ENCODE data around the gene COASY.

GRCh38 chr17:42554148-42555237 is 1.8 kb downstream of the HSD17B1 start:
- RRBS, 2 experiments = 3% methylated on average over 28 to 29 of the region's 89 CpGs
CAGE:
- cytosol, long polyA minus RNA = start-site peak on the minus strand at chr17:42554732-42554736, 152 reads
- cytosol, long polyA plus RNA = start-site peak on the plus strand at chr17:42554372-42554424, 13 and 16 reads in 2 replicates
- long polyA plus RNA = start-site peak on the minus strand at chr17:42554687-42554744, 145 and 221 reads in 2 replicates
- nucleus, long polyA minus RNA = no peak
- nucleus, long polyA plus RNA = start-site peak on the minus strand at chr17:42554685-42554738, 191 and 223 reads in 2 replicates

- RRBS, 2 experiments = no CpG with 5 or more reads among the region's 25 CpGs
CAGE:
- cytosol, long polyA minus RNA = start-site peak on the plus strand at chr17:42562170-42562205, 427 reads
- cytosol, long polyA plus RNA = start-site peak on the plus strand at chr17:42562134-42562205, 791 and 949 reads in 2 replicates
- long polyA plus RNA = start-site peak on the plus strand at chr17:42562124-42562211, 1,626 and 2,069 reads in 2 replicates
- nucleus, long polyA minus RNA = no peak
- nucleus, long polyA plus RNA = start-site peak on the minus strand at chr17:42562006-42562030, 21 and 16 reads in 2 replicates; start-site peak on the plus strand at chr17:42562124-42562204, 943 and 1,732 reads in 2 replicates
These were observed at the start of gene COASY for GRCh38 chr17:42561792-42562241. COASY (plus strand) TSS chr17:42562148.

DNA sequence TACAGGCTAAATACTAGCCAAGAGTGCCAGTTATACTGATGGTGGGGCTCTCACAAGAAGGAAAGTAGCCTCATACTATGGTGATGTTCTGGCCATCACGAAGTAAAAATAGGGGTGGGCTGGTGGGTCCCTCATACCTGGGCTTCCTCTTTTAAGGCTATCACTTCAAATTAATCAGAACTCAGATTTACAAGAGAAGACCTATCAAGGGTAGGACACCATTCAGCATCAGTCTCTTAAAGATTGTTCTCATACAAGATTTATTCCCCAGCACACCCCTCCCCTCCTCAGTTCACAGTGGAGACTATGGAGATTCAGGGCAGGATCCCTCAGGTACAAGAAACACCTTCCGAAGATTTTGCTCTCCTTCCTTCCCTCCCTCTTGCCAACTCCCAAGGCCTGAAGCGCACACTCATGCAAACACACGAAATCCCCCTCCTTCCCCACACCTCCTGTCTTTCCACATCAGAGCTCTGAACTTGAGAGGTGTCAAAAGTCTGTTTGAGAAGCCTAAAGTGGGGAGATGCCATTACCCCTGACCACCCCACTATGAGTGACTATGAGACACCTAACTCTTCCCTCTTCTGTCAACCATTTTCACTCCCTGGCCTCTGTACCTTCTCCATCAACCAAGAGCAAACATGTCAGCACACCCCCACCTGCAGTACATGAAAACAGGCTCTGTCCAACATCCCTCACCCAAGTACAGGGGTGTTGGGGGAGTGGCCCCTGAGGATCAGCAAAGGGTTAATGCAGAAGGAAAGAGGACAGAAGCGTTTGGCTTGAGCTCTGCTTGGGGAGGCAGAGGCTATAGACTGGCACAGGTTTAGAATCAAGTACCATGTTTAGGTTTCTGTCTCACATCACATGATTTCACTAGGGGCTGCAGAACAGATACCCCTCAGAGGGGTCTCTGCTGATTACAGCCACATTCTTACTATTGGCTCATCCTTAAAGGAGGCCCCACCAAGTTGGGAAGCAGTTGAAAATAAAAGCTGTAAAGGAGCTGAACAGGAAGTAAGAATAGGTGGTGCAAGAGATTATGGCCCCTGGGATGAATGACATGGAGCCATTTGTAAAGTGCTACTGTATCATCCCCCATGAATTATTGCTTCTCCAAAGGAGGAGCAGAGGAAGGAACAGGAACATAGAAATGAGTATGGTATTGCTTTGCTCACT is 2.1 kb upstream of the PSMC3IP start:
- RRBS, 2 experiments = no CpG with 5 or more reads among the region's 5 CpGs
CAGE:
- cytosol, long polyA minus RNA = no peak
- cytosol, long polyA plus RNA = no peak
- long polyA plus RNA = no peak
- nucleus, long polyA minus RNA = no peak
- nucleus, long polyA plus RNA = no peak

DNA sequence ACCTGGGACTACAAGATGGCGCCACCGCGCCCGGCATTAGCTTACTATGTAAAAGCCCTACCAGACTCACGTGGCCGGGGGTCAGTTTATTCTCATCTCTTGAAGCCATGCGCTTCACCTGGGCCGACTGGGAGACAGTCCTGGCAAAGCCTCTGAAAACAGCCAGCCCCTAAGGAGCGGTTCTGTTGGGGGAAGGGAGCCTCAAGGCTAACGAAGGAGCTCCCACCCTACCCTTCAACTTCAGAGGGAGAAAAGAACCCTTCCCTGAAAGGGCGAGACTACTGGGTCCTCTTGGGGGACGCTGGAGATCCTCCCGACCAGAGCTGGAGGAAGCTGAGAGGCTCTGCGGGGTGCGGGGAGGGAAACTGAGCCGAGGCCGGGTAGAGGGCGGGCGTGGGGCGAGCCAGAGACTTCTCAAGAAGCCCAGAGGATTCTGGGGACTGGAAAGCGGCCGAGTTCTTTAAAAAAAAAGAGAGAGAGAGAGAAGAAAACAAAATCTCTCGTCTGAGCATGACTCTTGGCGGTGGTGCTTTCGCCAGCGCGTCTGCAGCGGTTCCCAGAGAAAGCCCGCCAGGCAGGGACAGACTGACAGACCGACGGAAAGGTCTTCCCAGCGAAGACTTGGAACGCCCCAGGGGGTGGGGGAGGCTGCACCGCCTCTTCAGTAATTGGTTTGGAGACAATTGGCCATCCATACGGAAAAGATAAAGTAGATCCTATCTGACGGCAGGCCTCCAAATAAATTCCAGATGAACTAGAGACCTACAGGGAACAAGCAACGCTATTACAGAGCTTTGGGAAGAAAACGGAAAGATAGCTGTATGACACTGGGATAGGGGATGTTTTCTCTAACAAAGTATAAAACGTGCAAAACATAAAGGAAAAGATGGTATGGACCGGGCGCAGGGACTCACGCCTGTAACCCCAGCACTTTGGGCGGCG is 5.5 kb upstream of the TUBG2 start:
- RRBS, 2 experiments = 91 to 93% methylated on average over 2 to 3 of the region's 44 CpGs
CAGE:
- cytosol, long polyA minus RNA = no peak
- cytosol, long polyA plus RNA = no peak
- long polyA plus RNA = no peak
- nucleus, long polyA minus RNA = no peak
- nucleus, long polyA plus RNA = no peak

DNA sequence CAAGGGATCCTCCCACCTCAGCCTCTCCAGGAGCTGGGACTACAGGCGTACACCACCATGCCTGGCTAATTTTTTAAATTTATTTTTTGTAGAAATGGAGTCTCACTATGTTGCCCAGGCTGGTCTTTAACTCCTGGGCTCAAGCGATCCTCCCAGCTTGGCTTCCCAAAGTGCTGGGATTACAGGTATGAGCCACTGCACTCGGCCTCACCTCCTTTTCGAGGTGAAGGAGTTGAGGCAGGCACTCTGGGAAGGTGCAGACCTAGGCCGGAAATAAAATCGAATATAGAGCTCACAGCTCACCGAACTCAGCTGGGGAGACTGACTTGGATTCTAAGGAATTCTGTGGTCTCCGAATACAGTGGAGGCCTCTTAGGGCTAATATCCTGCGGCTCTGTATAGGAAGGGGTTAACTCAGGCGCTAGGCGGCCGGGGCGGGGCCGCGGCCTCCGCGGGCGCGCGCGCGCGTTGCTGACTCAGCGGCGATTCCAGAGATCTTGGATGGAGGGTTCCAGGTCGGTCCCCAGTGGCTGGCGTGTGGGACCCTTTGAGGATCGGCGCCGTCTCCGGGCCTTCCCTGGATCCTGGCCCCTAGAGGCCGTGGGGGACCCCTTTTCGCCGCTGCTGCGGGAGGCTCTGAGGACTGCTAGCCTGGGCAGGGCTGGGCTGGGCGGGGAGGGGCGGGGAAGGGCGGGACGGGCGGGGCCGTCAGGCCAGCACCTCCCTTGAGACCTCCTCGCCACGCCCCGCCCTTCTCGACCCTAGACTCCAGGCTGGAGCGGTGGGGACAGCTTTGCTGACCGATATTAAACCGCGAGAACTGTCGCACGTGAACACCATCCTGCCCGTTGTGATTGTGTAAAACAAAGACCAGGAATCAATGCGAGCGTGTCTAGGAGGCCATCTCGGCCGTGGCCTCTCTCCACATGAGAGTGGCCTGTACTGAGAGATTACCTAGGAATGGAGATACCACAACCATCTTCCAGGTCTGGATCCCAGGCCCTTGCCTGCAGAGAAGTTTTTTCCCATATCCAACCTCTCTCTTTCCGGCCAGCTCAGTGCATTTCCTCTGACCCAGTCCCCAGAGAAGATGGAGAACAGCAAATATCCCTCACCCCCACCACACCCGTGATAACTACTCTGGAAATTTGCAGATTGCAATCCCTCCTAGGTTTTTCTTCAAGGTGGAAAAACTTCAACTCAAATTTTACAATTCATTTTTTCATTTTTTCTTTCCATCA is 1.3 kb upstream of the PLEKHH3 start:
- RRBS, 2 experiments = no CpG with 5 or more reads among the region's 58 CpGs
CAGE:
- cytosol, long polyA minus RNA = no peak
- cytosol, long polyA plus RNA = no peak
- long polyA plus RNA = no peak
- nucleus, long polyA minus RNA = no peak
- nucleus, long polyA plus RNA = no peak

- RRBS, 2 experiments = 96 to 98% methylated on average over 3 of the region's 29 CpGs
CAGE:
- cytosol, long polyA minus RNA = no peak
- cytosol, long polyA plus RNA = no peak
- long polyA plus RNA = no peak
- nucleus, long polyA minus RNA = no peak
- nucleus, long polyA plus RNA = no peak
These were observed 1.3 kb downstream of the CNTNAP1 start for GRCh38 chr17:42683473-42684118.

- RRBS, 2 experiments = no CpG with 5 or more reads among the region's 8 CpGs
CAGE:
- cytosol, long polyA minus RNA = no peak
- cytosol, long polyA plus RNA = no peak
- long polyA plus RNA = no peak
- nucleus, long polyA minus RNA = no peak
- nucleus, long polyA plus RNA = no peak
These were observed 18.8 kb downstream of the CNTNAP1 start for GRCh38 chr17:42700960-42701688.

GRCh38 chr17:42781794-42782594 is 1.6 kb downstream of the WNK4 start:
- RRBS, 2 experiments = 41 to 49% methylated on average over 5 of the region's 22 CpGs
CAGE:
- cytosol, long polyA minus RNA = no peak
- cytosol, long polyA plus RNA = no peak
- long polyA plus RNA = no peak
- nucleus, long polyA minus RNA = no peak
- nucleus, long polyA plus RNA = no peak

DNA sequence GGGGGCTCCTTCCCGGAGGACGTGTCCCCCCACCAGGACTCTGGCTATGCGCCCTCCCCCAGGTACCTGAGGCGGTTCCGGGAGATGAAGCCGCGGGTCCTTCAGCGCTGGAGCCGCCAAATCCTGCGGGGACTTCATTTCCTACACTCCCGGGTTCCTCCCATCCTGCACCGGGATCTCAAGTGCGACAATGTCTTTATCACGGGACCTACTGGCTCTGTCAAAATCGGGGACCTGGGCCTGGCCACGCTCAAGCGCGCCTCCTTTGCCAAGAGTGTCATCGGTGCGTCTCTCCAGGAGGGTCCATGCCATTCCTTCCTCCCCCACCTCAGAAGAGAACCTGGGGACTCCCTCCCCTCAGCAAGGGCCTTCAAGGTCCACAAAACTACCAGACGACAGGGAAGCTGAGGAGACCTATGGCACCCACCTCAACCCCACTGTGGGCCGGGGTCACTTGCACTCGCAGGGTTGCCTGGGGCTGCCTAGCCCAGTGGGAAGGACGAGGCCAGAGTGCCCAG is 3.5 kb downstream of the WNK4 start:
- RRBS, 2 experiments = 96 to 97% methylated on average over 12 of the region's 24 CpGs
CAGE:
- cytosol, long polyA minus RNA = no peak
- cytosol, long polyA plus RNA = no peak
- long polyA plus RNA = no peak
- nucleus, long polyA minus RNA = no peak
- nucleus, long polyA plus RNA = no peak

DNA sequence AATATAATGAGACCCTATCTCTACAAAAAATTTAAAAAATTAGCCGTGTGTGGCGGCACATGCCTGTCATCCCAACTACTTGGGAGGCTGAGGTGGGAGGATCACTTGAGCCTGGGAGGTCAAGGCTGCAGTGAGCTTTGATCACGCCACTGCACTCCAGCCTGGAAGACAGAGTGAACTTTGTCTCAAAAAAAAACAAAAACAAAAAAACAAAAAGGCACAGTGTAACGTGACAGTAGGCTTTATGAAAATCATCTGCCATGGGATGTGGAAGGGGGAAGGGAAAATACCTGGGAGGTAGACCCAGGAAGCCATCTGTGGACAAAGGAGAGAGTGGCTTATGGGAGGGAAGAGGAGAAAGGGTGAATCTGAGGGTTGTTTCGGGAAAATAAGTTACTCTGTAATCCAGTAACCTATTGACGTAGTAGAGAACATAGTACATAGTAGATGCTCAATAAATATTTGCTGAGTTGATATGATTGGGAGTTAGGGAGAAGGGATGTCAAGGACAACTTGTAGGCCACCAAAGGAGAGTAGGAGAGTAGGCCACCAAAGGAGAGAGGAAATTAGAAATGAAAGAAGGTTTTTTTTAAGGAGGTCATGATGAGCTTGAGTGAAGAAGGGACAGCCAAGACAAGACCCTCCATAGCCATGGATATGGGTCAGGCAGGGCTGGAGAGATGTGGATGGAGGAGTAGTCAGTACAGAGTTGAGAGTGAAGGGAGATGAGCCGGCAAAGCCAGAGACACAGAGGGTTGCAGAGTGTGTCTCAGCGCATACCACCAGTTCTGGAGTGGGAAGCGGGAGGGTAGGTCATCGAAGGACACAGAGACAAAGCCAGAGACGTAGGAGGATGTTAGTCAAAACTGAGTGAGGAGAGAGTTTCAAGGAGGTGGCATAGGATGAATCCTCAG is 8.4 kb downstream of the COA3 start:
- RRBS, 2 experiments = no CpG with 5 or more reads among the region's 11 CpGs
CAGE:
- cytosol, long polyA minus RNA = no peak
- cytosol, long polyA plus RNA = no peak
- long polyA plus RNA = no peak
- nucleus, long polyA minus RNA = no peak
- nucleus, long polyA plus RNA = no peak

DNA sequence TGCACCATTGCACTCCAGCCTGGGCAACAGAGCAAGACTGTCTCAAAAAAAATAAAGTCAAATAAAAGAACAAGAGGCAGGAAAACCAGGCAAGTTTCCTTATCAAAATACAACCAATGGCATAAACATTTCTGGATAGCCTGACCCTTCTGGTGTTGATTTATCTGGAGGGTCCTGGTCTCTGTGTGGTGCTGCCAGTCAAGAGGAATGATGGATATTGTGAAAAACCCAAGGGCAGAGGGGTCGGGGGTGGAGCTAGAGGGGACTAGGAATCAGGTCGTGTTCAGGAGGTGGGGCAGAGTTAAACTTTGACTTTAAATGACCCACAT is 14.5 kb downstream of the AOC3 start:
- RRBS, 2 experiments = no CpG with 5 or more reads among the region's 2 CpGs
CAGE:
- cytosol, long polyA minus RNA = no peak
- cytosol, long polyA plus RNA = no peak
- long polyA plus RNA = no peak
- nucleus, long polyA minus RNA = no peak
- nucleus, long polyA plus RNA = no peak

GRCh38 chr17:42999479-43000193 is 1.4 kb downstream of the RPL27 start:
- RRBS, 2 experiments = no CpG with 5 or more reads among the region's 6 CpGs
CAGE:
- cytosol, long polyA minus RNA = no peak
- cytosol, long polyA plus RNA = no peak
- long polyA plus RNA = no peak
- nucleus, long polyA minus RNA = no peak
- nucleus, long polyA plus RNA = no peak

GRCh38 chr17:43019701-43019908 is 2.6 kb downstream of the VAT1 start:
- RRBS, 2 experiments = no CpG with 5 or more reads among the region's 3 CpGs
CAGE:
- cytosol, long polyA minus RNA = no peak
- cytosol, long polyA plus RNA = no peak
- long polyA plus RNA = no peak
- nucleus, long polyA minus RNA = no peak
- nucleus, long polyA plus RNA = no peak

DNA sequence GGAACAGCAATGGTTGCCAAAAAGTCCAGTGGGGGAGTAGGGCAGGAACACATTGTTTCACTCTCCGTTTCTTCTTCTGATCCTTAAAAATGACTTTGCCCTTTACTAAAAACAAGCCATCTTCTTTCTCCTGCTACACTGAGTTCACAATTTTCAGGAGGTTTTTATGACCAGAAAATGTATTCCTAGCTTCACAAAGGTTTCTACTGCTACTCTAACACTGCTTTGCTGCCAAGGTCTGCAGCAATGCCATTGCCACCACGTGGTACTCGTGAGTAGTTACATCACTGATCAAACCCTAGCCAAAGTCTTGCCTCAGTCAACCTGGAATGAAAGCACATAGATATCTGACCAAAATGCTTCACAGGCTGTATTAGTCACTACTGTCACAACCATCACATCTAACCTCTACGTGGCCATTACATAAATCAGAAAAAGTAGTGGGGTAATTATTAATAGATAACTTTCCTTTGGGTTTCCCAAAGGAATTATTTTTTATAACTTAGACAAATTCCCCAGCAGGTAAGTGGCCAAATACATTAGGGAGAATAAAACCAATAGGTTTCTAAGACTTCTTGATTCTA is 40.6 kb downstream of the BRCA1 start:
- RRBS, 2 experiments = no CpG with 5 or more reads among the region's 4 CpGs
CAGE:
- cytosol, long polyA minus RNA = no peak
- cytosol, long polyA plus RNA = no peak
- long polyA plus RNA = no peak
- nucleus, long polyA minus RNA = no peak
- nucleus, long polyA plus RNA = no peak

DNA sequence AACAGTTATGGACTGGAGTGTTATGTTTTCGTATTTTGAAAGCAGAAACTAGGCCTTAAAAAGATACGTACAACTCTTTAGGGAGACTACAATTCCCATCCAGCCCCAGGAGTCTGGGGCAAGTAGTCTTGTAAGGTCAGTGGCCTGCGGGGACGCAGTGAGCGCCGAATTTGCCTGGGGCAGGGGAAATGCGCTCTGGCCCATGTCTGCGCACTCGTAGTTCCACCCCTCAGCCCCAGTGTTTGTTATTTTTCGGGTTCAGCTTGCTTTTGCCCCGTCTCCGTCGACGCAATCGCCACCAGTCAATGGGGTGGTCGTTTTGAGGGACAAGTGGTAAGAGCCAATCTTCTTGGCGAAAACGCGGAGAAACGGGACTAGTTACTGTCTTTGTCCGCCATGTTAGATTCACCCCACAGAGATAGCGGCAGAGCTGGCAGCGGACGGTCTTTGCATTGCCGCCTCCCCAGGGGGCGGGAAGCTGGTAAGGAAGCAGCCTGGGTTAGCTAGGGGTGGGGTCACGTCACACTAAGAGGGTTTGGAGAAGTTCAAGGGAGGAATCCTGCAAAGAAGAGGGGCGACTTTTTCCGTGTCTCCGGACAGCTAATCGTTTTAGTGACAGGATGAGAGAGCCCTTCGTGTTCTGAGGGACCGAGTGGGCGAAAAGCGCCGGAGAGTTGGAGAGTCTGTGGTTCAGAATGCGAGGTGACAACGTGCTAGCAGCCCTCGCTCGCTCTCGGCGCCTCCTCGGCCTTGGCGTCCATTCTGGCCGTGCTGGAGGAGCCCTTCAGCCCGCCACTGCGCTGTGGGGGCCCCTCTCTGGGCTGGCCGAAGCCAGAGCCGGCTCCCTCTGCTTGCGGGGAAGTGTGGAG is 1.0 kb upstream of the BRCA1 start:
- RRBS, 2 experiments = 6 to 8% methylated on average over 2 of the region's 50 CpGs
CAGE:
- cytosol, long polyA minus RNA = no peak
- cytosol, long polyA plus RNA = no peak
- long polyA plus RNA = no peak
- nucleus, long polyA minus RNA = no peak
- nucleus, long polyA plus RNA = no peak

DNA sequence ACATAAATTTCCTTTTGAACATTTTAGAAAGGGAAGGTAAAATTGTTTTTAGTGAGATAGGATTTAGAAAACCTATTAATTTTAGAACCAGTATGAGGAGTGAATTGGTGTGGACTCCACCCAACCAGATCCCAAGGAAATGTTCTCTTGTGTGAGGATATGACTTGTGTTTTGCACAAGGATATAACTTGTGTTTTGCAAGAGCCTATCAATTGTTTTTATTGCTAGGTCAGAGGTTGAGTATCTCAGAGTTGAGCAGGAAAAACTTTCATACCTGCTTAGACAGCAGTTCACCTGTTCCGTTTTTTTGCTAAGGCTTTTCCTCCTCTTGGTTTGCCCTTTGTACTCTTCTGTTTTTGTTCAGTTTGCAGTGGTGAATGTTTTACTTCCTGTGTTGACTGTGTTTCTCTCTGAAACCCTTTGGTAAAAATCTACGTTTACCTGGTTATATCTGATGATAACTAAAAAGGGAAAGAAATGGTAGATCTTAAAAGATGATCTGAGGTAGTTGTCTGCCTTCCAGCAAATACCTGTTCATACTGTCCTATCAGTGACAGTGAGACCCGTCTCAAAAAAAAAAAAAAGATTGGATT is 5.2 kb downstream of the NBR1 start:
- RRBS, 2 experiments = no CpG with 5 or more reads among the region's 3 CpGs
CAGE:
- cytosol, long polyA minus RNA = no peak
- cytosol, long polyA plus RNA = no peak
- long polyA plus RNA = no peak
- nucleus, long polyA minus RNA = no peak
- nucleus, long polyA plus RNA = no peak

GRCh38 chr17:43193257-43193905 is 18.3 kb upstream of the TMEM106A start:
- RRBS, 2 experiments = no CpG with 5 or more reads among the region's 7 CpGs
CAGE:
- cytosol, long polyA minus RNA = no peak
- cytosol, long polyA plus RNA = no peak
- long polyA plus RNA = no peak
- nucleus, long polyA minus RNA = no peak
- nucleus, long polyA plus RNA = no peak

DNA sequence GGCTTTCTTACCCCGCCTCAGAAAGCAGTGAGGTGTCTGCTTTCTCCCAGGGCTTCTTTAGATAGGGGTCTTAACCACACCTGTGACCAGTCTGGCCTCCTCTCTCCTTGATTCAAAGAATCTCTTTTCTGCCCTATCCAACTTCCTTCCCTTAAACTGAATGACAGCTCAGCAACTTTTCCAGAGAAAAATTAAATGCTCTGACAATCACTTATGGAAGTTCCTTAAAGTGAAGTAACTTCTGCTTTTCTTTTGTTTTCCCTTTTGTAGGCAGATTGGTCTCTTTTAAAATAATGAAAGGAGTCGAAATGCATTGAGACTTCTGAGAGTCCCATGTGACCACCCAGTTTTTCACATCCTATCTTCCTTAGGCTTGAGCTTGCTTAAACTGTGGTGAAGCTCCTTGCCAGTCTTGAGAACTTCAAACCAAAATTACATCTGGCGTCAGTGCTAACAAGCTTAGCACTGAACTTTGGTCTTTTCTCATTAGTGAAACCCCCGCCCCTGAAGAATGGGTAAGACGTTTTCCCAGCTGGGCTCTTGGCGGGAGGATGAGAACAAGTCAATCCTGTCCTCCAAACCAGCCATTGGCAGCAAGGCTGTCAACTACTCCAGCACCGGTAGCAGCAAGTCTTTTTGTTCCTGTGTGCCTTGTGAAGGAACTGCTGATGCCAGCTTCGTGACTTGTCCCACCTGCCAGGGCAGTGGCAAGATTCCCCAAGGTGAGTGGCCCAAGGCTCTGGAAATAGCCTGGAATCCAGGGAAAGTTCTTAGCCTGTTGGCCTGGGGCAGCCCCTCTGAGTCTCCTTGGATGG is 1.1 kb downstream of the TMEM106A start:
- RRBS, 2 experiments = no CpG with 5 or more reads among the region's 8 CpGs
CAGE:
- cytosol, long polyA minus RNA = no peak
- cytosol, long polyA plus RNA = no peak
- long polyA plus RNA = no peak
- nucleus, long polyA minus RNA = start-site peak on the plus strand centred at position 207 of the sequence, 98 bp wide, 19 reads; start-site peak on the plus strand centred at position 501 of the sequence, 62 bp wide, 19 reads
- nucleus, long polyA plus RNA = no peak

DNA sequence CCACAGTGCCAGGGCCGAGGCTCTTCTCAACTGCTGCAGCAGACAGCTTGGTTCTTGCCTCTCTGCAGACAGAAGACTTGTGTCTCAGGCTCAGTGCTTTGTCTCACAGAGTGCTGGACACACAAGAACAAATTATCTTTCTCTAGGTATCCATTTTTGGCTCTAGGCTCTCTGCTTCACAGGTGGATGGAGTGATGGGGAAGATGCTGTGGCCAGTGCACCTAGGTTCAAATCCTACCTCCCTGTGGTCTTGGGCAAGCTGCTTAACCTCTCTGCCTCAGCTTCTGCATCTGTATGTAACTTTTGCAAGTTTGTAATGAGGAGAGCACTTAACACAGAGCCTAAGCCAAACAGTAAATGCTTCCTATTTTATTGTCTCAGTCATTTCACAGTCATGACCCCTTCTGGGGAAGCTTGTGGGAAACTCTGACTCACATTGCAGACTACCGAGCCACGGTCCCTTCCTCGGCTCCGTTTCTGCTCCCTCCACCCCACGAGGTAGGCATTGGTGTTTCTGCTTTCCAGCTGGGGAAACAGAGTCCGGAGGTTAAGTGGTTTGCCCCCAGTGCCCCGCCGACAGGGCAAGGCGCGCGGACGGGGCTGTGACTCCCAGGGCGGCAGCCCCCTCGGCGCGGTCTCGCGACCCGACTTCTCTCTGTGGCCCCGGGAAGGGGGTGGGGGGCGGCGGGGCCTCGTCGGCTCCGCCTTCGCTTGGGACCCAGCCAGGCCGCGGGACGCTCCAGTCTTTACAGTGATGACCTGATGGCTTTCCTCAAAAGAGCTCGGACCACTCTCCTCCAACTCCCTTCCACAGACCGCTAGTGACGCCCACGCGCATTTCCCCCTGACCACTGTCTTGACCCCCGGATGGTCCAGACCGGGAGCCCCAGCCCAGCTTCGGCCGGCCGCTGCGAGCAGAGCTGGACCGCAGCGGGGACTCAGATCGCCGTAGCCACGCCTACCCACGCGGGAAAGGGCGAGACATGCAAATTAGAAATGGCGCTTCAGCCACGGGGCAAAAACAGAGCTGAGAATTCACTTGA is 83.8 kb upstream of the ARL4D start:
- RRBS, 2 experiments = 0% methylated on average over 6 of the region's 51 CpGs; no CpG with 5 or more reads in 1 of the 2 experiments
CAGE:
- cytosol, long polyA minus RNA = no peak
- cytosol, long polyA plus RNA = no peak
- long polyA plus RNA = no peak
- nucleus, long polyA minus RNA = start-site peak on the minus strand centred at position 248 of the sequence, 50 bp wide, 30 reads
- nucleus, long polyA plus RNA = no peak

- RRBS, 2 experiments = 77 to 83% methylated on average over 2 of the region's 12 CpGs
CAGE:
- cytosol, long polyA minus RNA = no peak
- cytosol, long polyA plus RNA = no peak
- long polyA plus RNA = no peak
- nucleus, long polyA minus RNA = no peak
- nucleus, long polyA plus RNA = no peak
These were observed 36.5 kb upstream of the ARL4D start for GRCh38 chr17:43362277-43362734.

Data from HepG2 (cell line).